ENCODE measurements around a stretch of chr10.

GRCh38 chr10:13659197-13659812 lies 72.5 kb downstream of the PRPF18 start:
- PRO-cap = no peak

DNA sequence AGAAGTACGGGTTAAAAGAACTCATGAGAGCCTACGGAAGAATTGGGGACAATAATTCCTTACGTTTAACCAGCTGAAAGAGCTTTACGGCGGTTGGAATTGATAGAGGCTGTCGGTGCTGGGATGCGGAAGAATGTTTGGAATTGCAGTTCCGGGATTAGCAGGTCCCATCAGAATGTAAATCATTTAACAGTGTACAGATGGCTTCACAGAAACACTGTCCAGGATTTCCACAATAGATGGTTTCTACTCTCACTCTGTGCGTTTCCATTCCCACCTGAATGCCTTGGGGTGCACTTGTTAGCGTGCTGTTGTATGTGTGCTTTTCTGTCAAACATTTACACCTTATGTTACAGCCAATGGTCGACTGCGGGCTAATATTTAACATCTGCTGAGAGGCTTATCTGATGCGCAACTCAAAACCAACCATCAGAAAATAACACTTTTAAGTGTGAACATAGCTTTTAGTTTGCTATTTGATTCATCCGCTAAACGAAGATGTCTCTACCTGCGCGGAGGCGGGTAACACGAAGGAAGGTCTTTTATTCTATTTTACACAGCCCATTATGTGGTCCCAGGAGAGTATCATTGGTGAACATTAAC lies 178.9 kb downstream of the PRPF18 start:
- PRO-cap = no peak

DNA sequence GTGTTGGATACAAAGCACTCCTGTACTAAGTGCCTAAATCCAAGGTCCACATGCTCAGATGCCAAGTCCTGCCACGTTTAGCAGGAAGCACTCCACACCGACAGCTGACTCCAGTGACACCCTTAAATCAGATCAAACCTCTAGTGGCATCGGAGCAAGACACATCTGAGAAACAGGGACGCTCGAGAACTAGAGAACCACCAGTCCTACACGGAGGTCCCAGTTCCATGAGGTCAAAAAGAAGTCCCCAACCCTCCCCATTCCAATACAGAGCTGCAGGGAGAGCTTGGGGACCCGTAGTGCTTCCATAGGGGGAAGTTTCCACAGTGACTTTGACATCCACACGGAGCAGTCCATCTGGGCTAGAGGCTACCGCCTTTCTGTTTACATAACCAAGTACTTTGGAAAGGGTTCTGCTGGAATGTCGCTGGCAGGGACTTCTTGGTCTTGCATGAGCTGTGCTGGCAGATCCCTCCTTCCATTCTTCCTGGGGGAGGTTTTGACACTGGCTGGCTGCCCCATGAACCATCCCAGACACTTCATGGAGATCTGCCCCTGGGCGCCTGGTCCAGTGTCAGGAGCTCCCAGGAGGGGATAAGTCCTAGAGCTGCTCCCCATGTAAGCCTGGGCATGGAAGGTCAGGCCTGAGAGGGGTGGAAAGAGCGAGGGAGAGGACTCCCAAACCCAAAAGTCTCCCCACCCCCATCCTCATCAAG lies 290.7 kb downstream of the PRPF18 start:
- PRO-cap = no peak

GRCh38 chr10:13887007-13887305 lies 300.2 kb downstream of the PRPF18 start:
- PRO-cap = no peak

DNA sequence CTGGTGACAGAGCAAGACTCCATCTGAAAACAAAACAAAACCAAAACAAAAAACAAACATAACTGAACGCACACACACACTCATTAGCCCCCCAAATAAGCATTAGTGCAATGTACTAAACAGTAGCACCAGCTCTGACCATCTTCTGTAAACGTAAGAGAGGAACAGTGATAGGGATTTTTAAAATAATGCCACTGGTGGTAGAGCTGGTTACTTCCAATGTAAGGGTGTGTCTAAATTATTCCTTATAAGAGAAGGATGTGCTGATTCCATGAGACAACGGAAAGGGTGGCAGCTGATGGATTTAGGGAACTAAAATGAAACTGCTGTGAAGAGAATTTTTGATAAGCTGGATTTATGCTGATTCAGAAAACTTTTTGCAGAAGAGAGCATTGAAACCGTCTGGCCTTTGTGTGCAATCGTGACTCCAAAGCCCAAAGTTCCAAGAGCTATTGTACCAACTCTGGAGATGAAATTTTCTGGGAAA lies 300.9 kb downstream of the PRPF18 start:
- PRO-cap = no peak

DNA sequence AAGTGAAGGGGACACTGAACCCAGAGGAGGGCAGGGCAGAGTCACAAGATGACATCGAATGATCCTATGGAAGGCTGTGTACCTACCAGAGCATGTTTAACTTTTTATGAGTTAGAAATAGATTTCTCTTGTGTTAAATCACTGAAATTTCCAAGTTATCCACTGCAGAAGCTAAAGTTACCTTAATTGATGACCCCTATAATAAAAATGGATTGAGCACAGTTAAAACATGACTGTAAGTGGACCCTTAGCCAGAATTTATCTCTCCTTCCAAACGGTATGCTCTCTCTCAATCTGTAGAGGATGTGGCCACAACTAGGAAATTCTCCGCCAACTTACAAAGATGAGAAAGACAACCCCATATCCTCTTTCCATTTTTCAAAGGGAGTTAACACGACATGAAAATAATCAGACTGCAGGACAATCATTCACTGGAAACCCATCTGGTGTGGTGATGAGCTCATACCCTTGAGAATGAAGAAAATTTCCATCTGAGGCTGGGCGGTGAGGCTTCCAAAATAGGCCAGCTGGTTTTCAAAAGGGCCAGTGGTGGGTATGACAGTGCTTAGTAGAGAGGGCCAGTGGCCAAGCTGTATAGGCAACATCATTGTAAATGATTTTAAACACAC lies 369.7 kb downstream of the FRMD4A start:
- PRO-cap = no peak

GRCh38 chr10:13975053-13975958 lies 355.4 kb downstream of the FRMD4A start:
- PRO-cap = no peak

- PRO-cap = no peak
Observed at GRCh38 chr10:13990200-13990888, 340.4 kb downstream of the FRMD4A start.

DNA sequence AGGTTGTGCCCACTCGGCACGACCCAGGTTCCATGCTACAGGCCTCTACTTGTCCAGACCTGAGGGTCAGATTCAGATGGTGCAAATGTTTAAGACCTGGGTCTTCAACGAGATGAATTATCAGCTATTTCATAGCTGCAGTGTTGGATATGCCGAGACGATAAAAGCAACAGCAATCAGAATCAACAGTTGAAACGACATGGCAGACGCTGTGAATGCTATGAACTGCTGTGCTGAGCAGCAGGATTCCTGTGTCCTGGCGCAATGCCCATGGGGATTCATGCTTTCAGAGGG lies 256.5 kb downstream of the FRMD4A start:
- PRO-cap = no peak

GRCh38 chr10:14074566-14074859 lies 256.2 kb downstream of the FRMD4A start:
- PRO-cap = no peak

DNA sequence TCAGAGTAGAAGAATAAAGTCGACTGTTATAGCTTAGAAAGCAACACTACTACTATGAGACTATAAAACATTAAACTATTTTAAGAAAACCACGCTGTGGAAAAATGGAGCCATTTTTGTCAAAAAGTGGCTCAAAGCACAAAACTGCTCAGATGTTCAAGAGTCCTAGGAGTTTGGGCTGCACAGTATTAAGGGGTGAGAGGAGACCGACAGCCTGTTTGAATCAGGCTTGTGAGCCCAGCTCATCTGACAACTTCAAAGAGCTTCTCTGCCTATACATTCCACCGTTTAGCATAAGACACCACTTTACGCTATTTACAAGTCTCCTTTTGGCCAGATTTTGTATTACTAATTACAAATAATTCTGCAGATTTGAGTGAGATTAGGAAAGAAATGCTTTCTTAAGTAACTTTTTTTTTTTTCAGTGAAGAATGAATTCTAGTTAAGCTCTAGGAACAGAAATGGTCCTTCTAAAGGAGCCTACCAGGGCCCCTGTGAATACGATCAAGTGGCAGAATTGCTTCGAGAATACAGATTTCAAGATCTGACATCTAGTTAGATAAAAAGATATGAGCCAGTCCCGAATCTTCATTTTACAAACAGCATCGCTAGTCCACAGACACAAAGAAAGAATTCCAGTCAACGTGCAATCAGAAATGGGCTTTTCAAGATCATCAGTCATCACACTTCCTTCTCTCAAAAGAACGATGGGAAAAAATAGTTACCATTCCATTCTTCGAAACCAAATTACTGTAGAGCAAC lies 188.2 kb upstream of the FRMD4A start:
- PRO-cap = no peak

GRCh38 chr10:14546764-14547501 lies 216.2 kb upstream of the FRMD4A start:
- PRO-cap = no peak

DNA sequence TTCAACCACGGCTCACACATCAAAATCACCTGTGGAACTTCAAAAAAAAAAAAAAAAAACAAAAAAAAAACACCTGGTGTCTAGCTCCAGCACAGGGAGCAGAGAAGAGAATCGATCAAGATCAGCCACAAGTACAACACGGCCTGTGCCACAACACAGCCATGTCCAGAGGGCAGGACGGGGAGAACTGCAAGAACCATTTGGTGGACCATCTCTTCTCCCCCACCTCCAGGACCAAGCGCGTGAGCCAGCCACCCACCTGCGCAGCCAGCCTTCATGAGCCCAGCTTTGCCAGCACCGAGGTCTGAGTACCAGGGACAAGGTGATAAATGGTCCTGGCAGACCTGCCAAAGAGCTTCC lies 215.7 kb downstream of the FAM107B start:
- PRO-cap = no peak

GRCh38 chr10:14594535-14595446 lies 179.9 kb downstream of the FAM107B start:
- PRO-cap = no peak

- PRO-cap = no peak
Observed at GRCh38 chr10:14611783-14612822, 162.6 kb downstream of the FAM107B start.

DNA sequence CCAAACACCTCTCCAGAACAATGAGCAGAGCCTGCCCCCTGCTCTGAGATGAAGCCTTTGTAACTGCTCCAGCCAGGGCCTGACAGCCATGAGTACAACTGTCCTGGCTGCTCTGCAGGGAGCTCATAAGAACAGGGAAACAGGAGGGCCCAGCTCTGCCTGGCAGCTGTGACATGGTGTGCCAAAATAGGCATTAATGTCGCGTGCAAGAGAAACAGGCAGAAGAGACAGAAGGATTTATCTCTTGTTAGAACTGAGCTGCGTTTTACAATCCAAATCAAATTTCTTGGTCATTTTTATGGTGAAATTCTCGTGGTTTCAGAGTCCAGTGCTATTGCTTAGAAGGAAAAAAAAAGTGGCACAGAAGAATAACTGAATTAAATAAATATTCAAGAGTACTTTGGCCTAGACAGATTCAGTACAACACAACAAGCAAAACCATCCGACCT lies 149.3 kb downstream of the FAM107B start:
- PRO-cap = no peak

DNA sequence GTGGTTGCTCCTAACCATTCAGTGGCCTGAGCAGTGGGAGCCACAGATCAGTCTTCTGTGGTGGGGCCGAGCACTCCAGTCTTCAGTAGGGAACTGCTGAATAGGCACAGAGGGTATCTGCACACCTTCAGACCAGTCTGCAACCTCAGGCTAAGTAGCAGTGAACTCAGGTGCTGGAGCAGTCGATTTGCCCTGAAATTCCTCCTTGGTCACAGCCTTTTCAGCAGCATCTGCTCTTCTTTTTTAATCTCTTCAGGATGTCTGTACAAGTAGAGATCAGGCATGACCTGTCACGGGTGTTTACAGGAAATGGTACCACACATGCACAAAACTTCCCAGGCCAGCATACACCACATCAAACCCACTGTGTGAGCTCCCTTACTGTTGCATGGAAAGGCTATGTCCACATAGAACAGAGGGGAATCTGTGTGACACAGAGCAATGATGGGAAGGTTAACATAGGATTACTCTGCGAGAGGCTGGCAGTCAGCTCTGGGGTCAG lies 51.5 kb downstream of the FAM107B start:
- PRO-cap = no peak

- PRO-cap = bidirectional peak, plus-strand start at chr10:14838947, minus-strand start at chr10:14838833
Observed at GRCh38 chr10:14838743-14839297, 714 bp downstream of the HSPA14 start.

- PRO-cap = no peak
Observed at GRCh38 chr10:15083843-15084466, 4.6 kb downstream of the ACBD7 start.

DNA sequence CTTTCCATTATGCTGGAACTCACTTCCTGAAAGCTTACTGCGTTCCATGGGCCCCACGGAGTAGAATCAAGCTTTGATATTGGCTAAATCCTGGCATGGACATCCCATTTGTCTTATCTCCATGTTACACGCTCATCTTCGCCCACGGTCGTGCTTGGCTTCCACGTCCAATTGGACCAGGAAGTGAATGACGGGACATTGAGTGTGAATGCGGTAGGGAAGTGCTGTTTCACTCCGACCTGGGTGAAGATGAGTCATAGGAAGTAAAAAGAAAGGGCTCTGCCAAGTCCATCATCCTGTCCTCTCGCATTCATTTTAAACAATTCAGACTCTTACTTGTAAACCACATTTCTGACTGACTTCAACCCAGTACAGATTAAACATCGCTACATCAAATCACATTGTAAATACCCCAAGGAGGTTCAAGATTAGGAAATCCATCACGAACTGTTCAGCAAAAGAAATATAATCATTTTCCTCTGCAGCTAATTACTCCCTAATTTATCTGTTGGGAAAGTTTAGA lies 45.4 kb downstream of the FAM171A1 start:
- PRO-cap = no peak

Data from H9 (cell line).